Left lobe of liver (tissue), 1 donor: ENCODE measurements around a stretch of chr15.

DNA sequence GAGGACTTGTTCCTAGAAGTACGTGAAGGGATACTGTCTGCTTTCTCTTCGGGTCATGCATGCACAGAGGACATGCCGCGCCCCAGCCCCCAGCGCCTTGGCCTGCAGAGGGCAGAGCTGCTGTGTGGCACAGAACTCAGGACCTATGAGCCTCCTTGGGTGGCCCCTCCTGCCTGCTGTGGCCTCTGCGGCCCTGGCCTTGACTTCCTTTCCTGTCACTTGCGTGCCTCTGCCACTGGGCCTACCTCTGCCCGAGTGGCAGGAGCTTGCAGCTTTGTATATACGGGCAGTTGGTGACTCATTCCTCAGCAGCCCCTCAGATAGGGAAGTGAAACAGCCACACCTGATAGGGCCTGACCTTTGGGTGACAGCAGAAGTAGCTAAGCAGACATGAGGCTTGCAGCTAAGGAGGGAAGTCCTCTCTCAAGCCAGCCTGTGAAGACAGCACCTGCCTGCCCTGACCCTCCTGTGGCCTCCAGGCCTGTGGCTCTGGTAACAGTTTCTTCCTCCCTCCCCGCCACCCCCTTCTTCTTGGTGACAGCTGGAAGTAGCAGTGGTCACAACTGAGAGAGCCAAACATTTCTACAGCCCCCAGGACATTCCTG, 19.6 kb downstream of the PPCDC start:
- PRO-cap: no peak

DNA sequence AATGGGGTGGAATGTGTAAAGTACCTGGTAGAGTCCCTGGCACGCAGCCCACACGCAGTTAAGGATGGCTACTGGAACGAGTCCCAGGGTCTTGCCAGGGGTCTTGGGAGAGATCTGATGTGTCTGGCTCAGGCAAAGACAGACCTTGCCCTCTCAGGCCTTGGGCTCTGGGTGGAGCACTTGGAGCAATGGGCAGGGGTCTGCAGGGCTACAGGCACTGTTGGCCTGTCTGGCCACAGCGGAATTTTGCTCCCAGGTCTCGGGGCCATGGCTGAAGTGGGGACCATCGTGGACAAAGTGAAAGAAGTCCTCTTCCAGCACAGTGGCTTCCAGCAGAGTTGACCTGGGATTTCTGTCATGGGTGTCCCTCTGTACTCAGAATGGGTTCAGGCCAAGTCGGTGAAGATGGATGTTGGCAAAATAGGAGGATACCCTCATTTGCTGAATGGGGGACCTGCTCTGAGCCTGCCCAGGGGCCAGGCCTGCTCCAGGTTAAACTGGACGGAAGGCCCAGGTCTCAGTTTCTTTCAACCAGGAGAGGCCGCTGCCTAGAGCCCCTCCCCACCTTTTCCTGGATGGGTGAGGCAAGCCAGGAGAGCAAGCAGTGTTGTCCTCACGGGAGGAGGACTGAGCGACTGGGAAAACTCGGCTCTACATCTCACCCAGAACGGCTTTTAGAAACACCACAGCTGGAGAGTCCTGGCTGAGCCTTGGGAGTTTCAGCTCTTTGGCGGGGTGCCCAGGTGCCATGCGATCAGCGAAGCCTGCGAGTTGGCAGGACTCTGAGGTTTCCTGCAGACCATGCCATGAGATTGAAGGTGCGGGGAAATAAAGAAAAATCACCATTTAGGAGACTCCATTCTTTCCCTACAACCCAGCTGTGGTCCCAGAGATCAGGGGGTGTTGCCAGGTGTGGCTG, 25.8 kb downstream of the PPCDC start:
- PRO-cap: no peak

GRCh38 chr15:75051318-75051947, 28.0 kb downstream of the PPCDC start:
- PRO-cap: no peak

GRCh38 chr15:75065114-75065963, 41.9 kb downstream of the PPCDC start:
- PRO-cap: no peak

DNA sequence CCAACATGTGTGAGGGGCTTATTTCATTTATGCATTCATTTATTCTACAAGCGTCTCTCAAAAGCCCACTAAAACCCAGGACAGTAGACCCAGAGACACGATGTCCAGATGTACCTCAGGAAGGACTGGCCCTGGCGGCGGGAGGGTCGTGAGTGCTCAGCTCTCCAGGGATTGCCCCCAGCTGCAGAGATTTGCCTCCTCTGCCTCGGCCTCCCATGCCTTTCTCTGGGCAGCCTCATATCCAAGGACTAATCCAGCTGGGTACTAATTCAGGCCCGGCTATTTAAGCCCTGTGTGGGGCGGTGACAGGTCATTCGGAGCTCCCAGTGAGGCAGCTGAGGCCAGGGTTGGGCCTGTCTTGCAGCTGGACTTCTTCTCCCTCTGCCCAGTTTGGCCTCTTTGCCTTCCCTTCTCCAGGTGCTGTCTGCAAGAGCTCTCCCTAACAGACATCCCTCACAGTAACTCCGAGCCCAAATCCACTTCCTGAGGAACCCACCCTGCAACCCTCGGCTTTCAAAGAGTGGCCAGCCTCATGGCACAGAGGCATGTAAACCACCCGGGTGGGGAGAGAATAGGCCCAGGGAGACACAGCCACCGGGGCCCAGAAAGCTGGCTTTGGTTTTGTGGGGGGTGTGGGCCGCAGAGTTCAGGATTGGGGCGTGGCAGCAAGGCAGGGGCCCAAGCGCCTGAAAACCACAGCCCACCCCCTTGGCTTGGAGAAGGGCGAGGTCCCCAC, 85.7 kb downstream of the PPCDC start:
- PRO-cap: no peak

GRCh38 chr15:75202975-75203442, 1.3 kb downstream of the C15orf39 start:
- PRO-cap: no peak

DNA sequence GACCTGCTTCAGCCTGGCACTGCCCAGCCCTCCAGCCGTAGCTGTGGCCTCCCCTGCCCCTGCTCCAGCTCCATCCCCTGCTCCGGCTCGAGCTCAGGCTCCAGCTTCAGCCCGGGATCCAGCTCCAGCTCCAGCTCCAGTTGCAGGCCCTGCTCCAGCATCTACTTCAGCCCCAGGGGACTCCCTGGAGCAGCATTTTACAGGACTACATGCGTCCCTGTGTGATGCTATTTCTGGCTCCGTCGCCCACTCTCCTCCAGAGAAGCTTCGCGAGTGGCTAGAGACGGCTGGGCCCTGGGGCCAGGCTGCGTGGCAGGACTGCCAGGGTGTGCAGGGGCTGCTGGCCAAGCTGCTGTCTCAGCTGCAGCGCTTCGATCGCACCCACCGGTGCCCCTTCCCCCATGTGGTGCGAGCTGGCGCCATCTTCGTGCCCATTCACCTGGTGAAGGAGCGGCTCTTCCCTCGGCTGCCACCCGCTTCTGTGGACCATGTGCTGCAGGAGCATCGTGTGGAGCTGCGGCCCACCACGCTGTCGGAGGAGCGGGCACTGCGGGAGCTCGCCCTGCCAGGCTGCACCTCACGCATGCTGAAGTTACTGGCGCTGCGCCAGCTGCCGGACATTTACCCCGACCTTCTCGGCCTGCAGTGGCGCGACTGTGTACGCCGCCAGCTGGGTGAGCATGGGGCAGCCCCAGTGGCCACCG, 6.6 kb downstream of the C15orf39 start:
- PRO-cap: no peak

DNA sequence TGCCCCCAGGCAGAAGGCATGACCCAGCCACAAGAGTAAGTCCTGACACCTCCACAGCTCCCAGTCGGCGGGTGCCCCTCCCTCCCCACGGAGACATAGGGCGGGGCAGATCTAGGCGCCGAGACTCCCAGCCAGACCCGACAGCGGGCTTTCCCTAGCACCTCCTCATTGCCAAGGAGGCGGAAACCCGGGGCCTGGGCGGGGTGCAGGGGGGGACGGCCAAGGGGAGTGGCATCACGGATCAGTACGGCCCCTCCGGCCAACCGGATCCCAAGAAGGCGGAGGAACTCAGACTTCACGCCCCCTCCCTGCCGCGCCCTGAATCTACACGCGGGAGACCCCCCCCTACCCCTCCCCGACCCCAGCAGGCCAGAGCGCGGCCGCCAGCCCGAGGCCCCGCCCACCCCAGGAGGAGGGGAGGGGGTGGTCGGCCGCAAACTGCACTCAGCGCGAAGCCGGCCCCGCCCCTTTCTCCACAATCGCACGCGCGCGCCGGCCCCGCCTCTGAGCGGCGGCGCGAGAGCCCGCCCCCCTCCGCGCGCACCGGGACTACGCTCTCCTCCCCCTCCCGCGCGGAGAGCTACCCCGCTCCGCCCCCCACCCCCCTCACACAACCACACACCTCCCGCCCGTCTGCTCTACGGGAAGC, 690 bp downstream of the SIN3A start:
- PRO-cap: bidirectional peak, plus-strand start at position 273 of the sequence, minus-strand start at position 170 of the sequence

DNA sequence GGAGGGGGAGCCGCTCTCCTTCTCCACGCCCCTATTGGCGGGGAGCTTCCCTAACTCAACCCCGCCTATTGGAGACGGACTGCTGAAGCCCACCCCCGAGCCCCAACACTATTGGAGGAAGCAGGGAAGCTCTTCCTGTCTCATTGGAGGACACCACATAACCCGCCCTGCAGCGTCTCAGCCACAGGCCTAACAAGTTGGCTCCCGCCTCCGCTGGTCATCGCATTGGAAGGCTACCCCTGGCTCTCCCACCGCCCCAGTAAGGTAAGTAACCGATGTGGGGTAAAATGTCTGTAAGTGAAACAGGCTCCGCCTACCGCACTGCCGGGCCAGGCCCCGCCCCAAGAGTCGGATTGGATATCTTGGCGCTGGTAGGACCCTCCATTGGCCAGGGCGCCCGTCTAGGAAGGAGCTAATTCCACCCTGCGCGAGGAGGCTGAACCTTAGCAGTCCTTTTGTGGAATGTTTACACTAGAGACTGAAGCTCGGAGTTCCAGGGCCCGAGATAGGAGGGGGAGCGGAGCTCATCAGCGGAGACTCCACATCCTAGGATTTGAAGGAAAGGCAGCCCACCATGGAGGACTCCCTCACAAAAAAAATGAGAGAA, 459 bp upstream of the SIN3A start:
- PRO-cap: bidirectional peak, plus-strand start at position 220 of the sequence, minus-strand start at position 261 of the sequence

DNA sequence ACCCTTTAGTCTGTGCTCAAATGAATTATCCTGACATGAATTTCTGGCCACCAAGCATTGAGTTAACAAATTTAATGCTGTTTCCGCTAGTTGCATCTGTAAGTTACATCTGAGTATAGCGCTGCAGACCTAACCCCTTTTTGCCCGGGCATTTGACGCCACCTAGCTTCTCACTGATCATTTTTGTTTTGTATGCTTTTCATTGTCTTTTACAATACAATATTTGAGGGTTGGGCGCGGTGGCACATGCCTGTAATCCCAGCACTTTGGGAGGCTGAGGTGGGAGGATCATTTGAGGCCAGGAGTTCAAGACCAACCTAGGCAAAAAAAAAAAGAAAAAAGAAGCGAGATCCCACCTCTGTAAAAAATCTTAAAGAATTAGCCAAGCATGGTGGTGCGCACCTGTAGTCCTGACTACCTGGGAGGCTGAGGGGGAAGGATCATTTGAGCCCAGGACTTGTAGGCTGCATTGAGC, 915 bp upstream of the IMP3 start:
- PRO-cap: no peak

DNA sequence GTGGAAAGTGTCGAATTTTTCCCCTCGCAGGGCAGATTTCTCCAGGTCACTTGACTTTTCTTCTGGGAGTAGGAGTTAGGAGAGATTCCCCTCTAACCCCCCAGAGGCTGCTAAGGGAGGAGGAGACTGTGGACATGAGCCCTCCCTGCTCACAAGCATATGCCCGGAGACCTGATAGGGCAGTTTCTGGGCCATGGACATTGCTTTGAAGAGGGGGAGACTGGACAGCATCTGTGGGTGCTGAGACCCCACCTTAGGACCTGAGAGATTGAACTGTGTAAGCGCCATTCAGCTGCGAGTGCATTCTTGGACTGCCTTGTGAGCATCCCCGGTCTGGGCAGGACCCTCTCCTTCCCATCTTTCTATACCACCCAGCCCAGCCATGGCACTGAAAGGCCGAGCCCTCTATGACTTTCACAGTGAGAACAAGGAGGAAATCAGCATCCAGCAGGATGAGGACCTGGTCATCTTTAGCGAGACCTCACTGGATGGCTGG, 1.1 kb downstream of the SNX33 start:
- PRO-cap: unidirectional peak, minus-strand start at position 64 of the sequence

DNA sequence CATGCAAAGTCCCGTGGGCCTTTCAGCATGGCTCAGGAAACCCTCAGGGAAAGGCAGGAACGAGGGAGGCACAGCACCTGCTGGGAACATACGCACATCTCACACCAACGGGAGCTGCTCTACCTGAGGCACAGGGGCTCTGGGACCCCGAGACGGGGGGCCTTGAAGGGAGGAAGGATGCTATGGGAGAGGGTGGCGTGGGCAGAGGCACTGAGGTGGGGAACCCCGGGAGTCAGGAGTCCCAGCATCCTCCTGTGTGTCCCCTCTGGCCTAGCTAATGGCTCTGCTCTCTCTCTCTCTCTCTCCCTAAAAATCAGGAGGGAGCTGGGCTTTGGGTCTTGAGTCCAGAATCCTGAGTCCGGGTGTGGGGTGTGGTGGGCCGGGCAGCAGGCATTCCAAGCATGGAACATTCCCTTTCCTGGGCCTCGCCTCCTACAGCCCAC, 101.4 kb downstream of the TMEM266 start:
- PRO-cap: no peak

GRCh38 chr15:76300270-76301025, 10.8 kb downstream of the ETFA start:
- PRO-cap: no peak

GRCh38 chr15:76342291-76343258, 6.0 kb downstream of the ISL2 start:
- PRO-cap: no peak

- PRO-cap: no peak
Measured at GRCh38 chr15:76904230-76905077, 686 bp downstream of the SCAPER start.

DNA sequence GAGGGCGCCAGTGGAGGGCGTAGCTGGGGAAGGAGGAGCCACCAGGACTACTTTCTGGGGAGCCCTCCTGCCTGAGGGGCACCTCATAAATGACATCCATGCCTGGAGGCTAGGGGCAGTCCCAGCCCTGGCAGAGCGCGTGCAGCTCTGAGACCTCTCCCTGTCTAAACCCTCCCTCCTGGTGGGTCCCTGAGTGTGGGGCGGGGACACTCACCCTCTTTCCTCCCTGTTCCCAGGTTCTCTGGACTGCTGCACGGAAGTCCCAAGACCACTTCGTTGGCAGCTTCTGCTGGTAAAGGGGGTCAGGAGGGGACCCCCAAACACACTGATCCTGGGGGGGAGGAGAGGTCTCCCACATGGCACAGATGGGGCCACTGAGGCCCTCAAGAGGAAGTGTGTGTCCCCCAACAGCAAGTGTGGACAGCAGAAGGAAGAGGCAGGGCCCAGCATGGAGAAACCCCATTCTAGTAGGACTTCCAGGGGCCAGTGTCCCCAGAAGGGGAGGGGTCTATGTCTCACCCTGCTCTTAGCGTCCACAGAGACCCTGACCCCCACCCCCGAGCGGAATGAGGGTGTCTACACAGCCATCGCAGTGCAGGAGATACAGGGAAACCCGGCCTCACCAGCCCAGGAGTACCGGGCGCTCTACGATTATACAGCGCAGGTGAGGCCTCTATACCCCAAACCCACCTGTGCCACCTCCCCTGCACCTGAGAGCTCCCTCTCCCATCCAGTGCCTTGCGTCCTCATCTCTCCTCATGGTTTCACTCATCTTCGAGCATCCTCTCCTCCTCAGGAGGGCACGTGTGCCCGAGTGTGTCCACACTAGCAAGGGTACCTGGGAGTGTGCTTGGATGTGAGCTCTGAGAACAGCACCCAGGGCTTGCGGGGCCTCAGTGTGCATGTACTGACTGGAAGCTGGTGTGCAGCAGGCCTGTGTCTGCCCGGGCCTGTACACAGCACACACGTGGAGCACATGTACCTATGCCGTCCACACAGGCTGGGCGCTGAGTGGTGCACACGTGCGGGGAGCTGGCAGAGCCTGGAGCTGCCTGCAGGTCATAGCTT, 35.3 kb downstream of the TSPAN3 start:
- PRO-cap: no peak

DNA sequence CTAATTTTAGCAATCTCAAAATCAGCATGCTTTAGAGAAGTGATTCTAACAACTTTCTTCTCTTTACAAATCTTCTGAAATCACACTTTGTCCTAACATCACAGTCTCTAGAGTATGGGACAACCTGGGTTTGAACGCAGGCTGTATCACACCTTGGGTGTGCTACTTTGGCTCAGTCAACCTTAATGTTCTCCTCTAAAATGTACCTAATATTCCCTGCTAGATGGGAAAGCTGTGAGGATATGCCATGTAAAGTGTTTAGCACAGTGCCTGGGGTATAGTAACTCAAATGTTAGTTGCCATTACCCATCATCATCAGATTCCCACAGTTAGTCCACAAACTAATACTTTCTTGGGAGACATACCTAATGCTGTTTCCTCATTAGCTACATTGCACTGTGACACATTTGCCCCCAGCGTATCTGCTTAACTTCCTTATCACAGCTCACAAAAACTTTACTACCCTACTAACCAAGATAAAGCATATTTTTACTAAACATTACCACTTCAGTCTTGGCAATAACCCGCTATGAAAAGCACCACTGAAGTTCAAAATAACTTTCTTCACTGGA, 3.0 kb downstream of the TSPAN3 start:
- PRO-cap: no peak

GRCh38 chr15:77495702-77496350, 75.1 kb downstream of the HMG20A start:
- PRO-cap: unidirectional peak, plus-strand start at chr15:77496021

- PRO-cap: no peak
Measured at GRCh38 chr15:77496656-77497826, 76.4 kb downstream of the HMG20A start.

DNA sequence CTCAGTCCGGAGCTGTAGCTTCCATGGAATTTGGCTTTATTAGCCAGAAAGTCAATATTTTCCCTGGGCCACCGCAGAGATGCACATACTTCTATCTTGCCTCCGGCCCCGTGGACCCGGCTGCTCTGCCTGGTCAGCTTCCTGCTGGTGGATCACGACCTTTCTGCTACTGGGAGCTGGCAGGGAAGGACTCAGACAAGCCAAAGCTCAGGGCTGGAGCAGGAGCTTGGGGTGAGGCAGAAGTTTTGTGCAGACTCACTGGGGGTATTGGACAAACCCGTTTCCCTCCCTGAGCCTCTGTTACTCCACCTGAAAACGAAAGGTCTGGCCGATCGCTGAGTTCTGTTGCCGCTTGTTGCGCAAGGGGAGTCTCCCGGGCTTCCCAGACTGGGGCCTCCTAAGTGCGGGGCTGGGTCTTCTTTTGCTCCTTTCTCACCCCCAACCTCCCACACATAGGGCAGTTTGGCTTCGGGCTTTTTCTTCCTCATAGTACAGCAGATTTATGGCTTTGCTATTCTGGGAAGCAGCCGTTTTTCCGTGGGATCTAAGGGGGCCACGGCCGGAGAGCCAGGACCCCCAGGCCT, 63.4 kb downstream of the LINGO1 start:
- PRO-cap: no peak